Breast (tissue), 4 donors: ENCODE measurements around a stretch of chr1.

DNA sequence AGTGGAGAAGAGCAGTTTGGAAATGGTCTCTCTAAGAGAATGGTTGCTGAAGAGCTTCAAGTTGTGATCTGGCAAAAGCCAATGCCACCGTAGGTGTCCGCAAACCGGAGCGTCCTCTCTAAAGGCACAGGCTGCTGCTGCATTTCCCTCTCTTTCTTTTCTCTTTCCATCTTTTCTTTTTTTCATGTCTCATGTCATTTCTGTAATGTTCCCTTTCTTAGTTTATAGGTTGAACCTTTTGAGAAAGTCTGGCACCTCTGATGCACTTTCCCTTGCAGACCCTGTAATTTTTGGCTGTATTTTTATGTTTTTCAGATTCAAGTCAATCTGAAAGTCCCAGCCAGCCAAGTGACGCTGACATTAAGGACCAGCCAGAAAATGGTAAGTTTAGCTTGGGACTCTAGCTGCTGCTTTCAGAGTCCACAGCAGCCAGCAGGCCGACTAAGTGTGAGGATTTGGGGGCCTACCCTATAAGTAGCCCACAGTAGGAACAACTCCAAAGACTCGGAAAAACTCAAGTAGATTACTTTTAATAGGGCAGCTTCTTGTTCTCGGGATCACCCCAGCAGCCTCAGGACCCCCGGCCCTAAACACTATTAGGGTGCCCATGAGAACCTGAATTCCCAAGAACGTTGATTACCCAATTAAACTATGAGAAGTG, 195.0 kb downstream of the NFIA start:
- PRO-cap, 3 experiments: no peak in any of the 3 experiments
- RRBS: no CpG with 5 or more reads among the region's 10 CpGs

DNA sequence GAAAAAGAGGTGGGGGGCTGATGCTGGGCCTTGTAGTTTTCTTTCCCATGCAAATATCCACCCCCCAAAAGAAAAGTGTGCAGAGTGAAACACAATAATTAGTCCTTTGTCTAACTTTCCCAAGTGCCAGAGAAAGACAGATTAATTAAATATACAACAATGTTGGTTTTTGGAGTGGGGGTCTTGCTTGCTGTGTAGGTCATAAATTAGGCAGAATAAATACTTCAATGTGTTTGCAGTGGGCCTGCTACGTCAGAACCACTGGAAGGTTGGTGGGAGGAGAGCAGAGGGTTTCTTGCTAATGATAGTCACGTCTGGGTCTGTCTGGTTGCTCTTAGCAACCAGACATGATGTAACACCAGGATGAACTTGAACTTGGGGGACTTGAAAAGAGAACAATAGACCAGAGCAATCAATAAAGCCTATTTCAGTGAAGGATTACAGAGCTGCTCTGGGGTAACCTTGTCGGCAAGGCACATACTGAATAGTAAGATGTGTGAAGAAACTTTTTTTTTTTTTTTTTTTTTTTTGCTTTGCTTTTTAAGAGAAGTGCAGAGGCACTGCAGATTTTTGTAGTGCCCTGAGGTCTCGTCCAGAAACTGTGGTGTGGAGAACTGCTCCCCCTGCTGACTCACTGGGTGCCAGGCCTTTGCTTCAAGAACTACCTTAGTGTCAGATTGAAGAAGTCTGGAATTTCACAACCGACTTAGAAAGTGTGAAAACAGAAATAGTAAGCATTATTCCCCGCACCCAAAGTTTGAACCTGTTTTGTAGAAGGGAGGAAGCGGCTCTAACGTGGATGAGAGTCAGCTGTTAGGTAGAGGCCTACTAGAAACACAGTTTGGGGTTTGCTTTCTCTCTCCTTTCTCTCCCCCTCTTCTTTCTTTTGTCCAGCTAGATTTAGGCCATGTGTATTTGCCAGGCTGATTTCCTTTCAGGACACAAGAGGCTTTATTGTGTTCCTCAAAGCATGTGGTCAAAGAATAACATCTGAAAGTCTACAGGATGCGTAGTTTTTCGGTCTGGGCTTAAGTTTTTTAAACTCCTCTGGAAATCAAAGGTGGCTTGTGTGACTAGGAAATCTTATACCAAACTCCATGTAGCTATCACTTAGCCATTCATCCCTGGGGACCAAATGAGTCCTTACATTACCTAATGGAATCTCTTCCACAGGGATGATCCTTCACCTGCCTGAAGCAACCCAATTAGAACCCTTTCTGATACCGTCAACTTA, 271.6 kb downstream of the TM2D1 start:
- PRO-cap, 3 experiments: no peak in any of the 3 experiments
- RRBS: no CpG with 5 or more reads among the region's 11 CpGs

DNA sequence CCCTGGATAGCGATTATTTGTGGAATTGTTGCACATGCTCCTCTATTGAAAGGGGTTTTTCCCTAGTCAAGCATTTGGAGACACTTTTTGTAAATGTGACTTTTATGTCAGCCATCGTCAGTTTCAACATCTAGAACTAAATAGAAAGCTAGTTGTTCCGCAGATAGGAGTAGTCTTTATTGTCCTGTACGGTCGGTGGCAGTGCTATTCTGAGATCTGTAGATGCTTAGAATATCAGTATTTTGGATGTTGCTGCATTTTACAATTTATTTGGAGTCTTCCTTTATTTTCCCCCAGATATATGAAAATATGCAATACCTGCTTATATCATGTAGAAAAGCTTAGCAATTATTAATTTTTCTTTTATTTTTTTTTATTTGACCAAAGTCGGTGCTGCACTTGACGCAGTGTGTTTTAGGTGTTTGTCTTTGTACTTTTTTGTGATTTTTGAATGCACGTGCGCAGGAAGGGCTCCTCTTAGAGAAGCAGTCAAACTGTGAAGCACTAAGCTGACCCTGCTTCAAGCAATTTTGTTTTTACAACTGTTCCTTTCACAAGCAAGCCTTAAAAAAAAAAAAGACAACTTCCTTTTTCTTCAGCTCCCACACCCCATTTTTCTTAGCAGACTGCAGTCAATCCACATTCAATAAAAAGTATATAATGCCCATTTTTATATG, 267.5 kb downstream of the TM2D1 start:
- PRO-cap, 3 experiments: no peak in any of the 3 experiments
- RRBS: no CpG with 5 or more reads among the region's 9 CpGs

GRCh38 chr1:61641050-61642202, 83.5 kb downstream of the TM2D1 start:
- PRO-cap, 3 experiments: peak in 2 of 3 experiments; most common plus-strand start chr1:61641810 (in 1); most common minus-strand start chr1:61641651 (in 1)
- RRBS: 5% methylated on average over 5 of the region's 38 CpGs

DNA sequence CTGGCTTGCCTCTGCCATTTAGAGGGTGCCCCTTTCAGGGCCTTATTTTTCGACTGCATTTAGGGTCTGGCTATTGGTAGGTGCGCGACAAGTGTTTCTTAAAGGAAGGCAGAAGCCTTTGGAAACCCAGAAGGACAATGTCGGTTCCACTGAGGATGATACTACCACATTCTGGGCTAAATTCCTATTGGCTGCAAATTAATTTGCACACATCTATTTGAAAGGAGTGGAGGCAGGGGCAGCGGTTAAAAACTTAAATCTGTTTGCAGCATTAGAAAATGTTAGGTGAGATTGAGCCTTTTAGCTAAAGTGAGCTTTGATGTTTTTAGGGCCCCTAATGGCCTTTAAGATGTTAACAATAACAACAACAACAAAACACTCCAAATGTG, 1.1 kb downstream of the PATJ start:
- PRO-cap, 3 experiments: no peak in any of the 3 experiments
- RRBS: no CpG with 5 or more reads among the region's 5 CpGs

- PRO-cap, 3 experiments: no peak in any of the 3 experiments
- RRBS: no CpG with 5 or more reads among the region's 7 CpGs
Measured at GRCh38 chr1:61973113-61973797, 221.4 kb upstream of the L1TD1 start.

DNA sequence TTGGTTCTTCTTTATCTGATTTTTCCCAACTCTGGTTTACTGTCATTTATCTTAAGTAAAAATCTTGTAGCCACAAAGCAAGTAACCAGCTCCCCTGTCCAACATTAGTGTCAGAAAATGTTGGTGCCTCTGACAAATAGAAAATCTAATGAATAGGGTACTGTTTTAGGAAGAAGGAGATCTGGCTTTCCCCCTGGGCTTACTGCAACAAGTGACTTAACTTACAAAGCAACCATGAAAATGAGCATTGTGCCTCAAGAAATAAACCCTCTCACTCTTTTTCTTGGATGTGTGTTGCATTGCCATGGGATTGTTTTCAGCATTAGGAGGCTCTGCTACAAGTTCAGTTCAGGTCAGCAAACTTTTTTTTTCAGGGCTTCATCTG, 37.7 kb upstream of the DOCK7 start:
- PRO-cap, 3 experiments: no peak in any of the 3 experiments

- PRO-cap, 3 experiments: no peak in any of the 3 experiments
- RRBS: no CpG with 5 or more reads among the region's 4 CpGs
Measured at GRCh38 chr1:62732242-62732699, 44.1 kb upstream of the DOCK7 start.

DNA sequence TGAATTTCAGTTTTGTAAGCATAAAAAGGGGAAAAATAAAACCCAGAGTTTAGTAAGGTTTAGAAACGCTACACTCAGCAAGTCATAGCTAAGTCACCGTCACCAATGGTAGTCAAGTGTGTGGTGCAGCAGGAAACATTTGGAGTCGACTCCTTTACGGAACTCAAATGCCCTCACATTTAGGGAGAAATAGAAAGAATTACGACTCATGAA, 519 bp upstream of the PGM1 start:
- PRO-cap, 3 experiments: no peak in any of the 3 experiments
- RRBS: no CpG with 5 or more reads among the region's 5 CpGs

- PRO-cap, 3 experiments: no peak in any of the 3 experiments
- RRBS: no CpG with 5 or more reads among the region's 5 CpGs
Measured at GRCh38 chr1:63641196-63641699, 48.0 kb downstream of the PGM1 start.

GRCh38 chr1:63775744-63776145, 1.9 kb downstream of the ROR1 start:
- PRO-cap, 3 experiments: no peak in any of the 3 experiments
- RRBS: no CpG with 5 or more reads among the region's 3 CpGs

DNA sequence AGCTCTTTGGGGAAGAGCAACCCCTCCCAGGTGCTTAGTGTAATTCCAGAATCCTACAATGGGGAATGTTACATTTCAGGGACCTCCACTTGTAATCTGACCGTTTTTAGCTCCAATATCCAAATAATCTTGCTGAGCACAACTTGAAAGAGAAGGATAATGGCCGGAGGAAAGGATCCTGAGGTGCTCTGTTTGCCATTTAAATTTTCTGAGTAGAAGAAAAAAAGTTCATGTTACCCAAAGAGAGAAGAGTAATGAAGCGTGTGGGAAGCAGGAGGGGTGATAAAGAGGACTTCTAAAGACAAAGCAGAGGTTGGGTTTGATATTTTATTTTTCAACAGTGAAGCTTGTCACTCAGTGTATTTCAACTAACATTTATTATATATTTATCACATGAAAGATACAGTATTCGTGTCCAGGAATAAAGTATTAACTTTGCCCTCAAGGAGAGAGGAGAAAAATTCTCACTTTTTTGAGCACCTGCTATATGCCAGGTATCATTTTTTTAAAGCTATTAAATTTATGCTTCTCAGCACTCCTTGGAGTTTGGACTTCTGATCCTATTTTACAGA, 7.1 kb downstream of the ROR1 start:
- PRO-cap, 3 experiments: no peak in any of the 3 experiments
- RRBS: no CpG with 5 or more reads among the region's 4 CpGs

DNA sequence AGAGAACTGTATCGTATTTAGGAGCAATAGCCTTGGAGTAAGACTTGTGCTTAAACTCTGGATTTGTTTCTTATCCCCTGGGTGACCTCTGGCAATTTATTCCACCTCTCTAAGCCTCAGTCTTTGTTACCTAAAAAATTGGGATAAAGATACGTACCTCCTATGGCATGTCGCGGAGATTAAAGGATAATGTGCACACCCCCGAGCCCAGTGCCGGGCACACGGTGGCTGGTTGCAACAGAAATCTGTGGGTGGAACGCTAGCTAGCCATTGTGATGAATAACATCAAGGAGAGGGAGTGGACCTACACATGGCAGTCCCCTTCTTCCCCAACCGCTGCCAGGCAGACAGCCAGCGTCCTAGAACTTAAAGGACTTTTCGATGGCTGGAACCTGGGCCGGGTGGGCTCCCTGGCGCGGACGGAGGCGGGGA, 439 bp upstream of the CACHD1 start:
- PRO-cap, 3 experiments: no peak in any of the 3 experiments
- RRBS: 2% methylated on average over 5 of the region's 16 CpGs

DNA sequence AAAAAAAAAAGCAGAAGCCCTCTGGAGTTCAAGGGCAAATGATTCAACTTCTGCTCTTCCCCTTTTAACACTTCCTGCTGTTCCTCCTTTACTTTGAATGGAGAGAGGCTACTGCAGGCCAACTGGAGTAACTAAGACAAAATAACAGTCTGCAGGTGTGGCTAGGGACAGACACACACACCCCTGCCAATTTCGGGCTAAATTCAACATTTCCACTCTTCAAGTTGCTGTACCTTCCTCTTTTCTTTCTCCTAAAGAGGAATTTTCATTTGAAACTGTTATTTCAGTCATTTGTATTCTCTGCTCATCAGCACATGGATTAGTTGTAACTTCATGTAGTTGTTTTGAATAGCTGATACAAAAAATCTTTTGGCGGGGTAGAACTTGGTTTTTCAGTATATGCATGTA, 42.5 kb downstream of the CACHD1 start:
- PRO-cap, 3 experiments: no peak in any of the 3 experiments
- RRBS: no CpG with 5 or more reads among the region's 2 CpGs

DNA sequence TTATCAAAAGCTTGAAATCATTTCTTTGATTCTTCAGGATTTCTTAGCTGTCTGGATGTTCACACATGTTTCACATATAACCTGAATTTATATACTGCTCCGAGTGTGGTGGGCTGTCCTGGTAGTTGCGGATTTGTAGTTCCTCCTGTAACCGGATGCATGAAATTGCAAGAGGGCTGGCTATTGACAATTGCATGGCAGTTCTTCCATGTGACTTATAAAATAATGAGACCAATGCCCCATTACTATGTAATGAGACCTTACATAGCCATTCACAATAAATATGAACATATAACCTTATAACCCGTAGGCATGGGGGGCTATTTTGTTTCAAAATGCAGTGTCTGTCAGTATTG, 1.4 kb downstream of the RAVER2 start:
- PRO-cap, 3 experiments: no peak in any of the 3 experiments
- RRBS: no CpG with 5 or more reads among the region's 4 CpGs

GRCh38 chr1:64835759-64836315, 91.0 kb downstream of the RAVER2 start:
- PRO-cap, 3 experiments: no peak in any of the 3 experiments
- RRBS: no CpG with 5 or more reads among the region's 5 CpGs

DNA sequence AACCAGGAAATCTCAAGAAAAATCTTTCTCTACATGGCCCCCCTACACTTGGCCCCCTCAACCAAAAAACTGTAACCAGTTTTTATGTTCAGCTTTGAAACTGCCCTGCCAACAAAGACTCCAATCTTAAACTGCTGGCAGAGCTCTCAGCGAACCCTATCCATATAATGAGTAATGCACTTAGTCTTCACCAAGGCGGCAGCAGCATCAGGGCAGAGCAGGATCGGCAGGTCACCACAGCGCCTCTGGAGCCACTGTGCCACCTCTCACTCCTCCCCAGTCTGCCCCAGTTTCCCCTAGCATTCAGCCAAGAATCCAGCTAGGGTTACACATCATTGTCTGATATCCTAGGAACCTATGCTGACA, 71.6 kb downstream of the JAK1 start:
- PRO-cap, 3 experiments: no peak in any of the 3 experiments
- RRBS: no CpG with 5 or more reads among the region's 4 CpGs

GRCh38 chr1:64932584-64933031, 33.7 kb downstream of the JAK1 start:
- PRO-cap, 3 experiments: no peak in any of the 3 experiments
- RRBS: no CpG with 5 or more reads among the region's 3 CpGs

GRCh38 chr1:64939968-64940403, 26.4 kb downstream of the JAK1 start:
- PRO-cap, 3 experiments: no peak in any of the 3 experiments
- RRBS: no CpG with 5 or more reads among the region's 3 CpGs

GRCh38 chr1:65002093-65003010, 36.0 kb upstream of the JAK1 start:
- PRO-cap, 3 experiments: peak in 3 of 3 experiments; most common plus-strand start chr1:65002585 (in 1); most common minus-strand start chr1:65002836 (in 2)
- RRBS: 2% methylated on average over 34 of the region's 69 CpGs